Smooth muscle cell (in vitro differentiated cells): ENCODE results near the genes OR1D5, OR1D2, OR1G1, TRPV1 and NCBP3.

GRCh38 chr17:2384356-2385270 lies 16.2 kb downstream of the MNT start:
- RAMPAGE, long total RNA: no peak

DNA sequence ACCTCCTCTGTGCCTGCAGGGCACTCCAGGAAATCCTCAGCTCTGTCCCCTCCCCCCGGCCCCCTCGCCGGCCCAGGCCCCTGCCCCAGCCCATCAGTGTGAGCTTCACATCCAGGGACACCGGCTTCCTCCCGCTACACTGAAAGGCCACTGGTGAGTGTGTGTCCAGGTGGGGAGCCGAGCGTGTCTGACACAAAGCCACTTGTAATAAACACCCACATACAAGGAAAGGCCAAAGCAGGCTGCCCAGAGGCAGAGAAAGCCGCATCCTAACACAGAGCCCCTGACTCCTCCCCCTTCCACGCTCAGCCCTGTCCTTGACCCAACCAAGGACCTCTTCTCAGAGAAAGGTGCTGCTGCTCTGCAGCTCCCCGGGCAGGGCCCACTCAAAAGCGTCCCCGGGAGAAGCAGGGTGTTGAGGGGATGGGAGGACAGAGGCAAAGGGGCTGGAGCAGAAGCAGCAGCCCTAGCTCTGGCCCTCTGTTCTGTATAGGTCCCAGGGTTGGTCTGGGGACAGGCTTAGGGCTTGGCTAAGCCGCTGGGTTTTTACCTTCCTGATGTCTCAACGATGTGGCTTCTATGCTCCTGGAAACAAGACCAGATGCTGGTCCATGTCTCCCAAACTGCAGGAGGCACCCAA lies 15.5 kb downstream of the MNT start:
- RAMPAGE, long total RNA: no peak

- RAMPAGE, long total RNA: no peak
Measured at GRCh38 chr17:2392126-2393035, 8.5 kb downstream of the MNT start.

- RAMPAGE, long total RNA: no peak
Measured at GRCh38 chr17:2401459-2401847, 593 bp upstream of the MNT start.

DNA sequence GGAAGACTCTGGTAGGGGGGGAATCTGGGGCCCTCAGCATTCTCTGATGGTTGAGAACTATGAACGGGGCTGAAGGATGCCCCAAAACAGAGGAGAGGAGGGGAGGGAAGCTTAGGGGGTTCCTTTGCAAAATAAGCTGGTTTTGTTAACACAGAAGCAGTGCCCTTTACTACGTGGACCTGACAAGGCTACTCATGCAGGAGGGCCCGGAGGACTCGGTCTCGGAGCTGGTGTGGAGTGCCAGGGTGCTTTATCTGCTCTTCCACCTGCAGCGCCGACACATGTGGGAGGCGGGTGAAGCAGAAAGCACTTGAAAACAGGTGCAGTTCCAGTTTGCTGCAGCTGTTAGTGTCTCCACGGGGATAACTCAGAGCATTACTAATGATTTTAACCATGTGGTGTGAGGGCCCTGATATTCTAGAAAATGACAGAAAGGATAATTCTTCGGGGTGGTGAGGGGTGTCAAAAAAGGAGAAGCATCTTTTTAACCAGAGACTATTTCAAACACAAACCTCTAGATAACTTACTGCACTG lies 35.0 kb upstream of the MNT start:
- RAMPAGE, long total RNA: no peak

DNA sequence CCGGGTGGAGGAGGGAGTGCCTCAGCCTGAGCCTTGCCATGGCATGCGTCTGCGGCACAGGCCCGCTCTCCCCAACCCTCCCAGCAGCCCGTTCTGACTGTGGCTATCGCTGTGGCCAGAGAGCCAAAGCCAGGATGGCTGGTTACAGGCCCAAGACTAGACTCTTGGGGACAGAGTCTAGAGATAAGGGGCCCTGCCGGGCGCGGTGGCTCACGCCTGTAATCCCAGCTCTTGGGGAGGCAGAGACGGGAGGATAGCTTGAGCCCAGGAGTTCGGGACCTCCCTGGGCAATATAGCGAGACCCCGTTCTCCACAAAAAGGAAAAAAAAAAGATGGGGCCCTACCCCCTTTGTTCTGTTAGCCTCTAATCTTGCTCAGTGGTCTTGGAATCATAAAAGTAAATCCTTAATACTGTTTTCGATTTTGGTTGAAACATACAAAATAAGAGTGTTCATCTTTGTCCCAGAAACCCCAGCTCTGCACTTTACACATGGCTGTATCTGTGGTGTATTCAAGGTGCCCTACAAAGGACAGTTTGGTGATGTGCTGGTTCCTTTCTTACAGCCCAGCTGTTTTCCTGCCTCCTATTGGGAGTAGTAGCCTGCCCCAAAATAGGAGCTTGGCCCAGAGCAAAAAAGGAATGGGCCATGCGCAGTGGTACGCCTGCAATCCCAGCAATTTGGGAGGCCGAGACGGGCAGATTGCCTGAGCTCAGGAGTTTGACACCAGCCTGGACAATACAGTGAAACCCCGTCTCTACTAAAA lies 25.6 kb downstream of the CLUH start:
- RAMPAGE, long total RNA: no peak

- RAMPAGE, long total RNA: no peak
Measured at GRCh38 chr17:2697681-2698666, 13.6 kb downstream of the CLUH start.

GRCh38 chr17:2701179-2702168 lies 10.1 kb downstream of the CLUH start:
- RAMPAGE, long total RNA: no peak

- RAMPAGE, long total RNA: no peak
Measured at GRCh38 chr17:2855063-2855322, 58.8 kb downstream of the RAP1GAP2 start.

DNA sequence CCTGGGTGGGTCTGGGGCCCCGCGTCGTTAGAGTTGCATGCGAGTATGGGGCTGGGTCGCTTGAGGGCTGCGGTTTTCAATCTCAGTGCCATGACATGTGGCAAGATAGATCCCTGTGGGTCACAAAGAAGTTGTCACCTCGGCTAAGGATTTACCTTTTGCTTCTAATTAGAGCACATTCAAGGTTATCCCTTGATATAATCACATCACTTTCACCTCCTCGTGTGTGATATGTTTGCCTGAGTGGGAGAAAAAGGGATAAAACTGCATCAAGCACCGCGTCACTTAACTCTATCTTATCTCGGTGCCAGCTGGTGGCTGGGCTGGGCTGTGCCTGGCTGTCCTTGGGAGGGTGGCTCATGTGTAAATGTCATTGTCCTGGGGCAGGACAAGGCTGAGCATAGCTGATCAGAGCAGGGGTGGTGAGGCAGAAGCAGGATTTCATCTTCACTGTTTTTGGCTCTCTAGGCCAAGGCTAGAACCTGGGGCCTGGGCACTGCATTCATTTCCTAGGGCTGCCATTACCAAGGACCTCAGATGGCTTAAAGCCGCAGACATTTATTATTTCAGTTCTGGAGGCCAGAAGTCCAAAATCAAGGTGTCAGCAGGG lies 105.3 kb downstream of the RAP1GAP2 start:
- RAMPAGE, long total RNA: no peak

- RAMPAGE, long total RNA: no peak
Measured at GRCh38 chr17:2903480-2903941, 107.3 kb downstream of the RAP1GAP2 start.

- RAMPAGE, long total RNA: no peak
Measured at GRCh38 chr17:3007923-3008370, 55.5 kb downstream of the OR1D5 start.

GRCh38 chr17:3063507-3063977 lies at the start of gene OR1D5:
Gene OR1D5 (minus strand): TSS chr17:3063607.
- RAMPAGE, long total RNA: no peak

DNA sequence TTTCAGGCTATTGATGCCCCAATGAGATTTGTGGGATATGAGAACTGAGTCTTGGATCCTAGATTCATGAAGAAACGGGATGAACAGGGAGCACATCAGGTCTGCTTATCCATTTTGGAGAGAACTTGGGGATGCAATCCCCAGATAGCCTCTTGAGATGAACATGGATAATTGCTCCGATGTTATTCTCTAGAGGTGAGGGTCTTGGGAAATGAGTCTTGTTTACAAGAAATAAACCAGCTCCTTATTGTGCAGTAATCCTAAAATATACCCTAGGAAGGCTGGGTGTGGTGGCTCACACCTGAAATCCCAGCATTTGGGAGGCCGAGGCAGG lies at the start of gene OR1D2:
Gene OR1D2 (minus strand): TSS at position 116 of the 334 bp plus-strand sequence.
- RAMPAGE, long total RNA: no peak

- RAMPAGE, long total RNA: no peak
Measured at GRCh38 chr17:3127321-3127744, at the start of gene OR1G1. Gene OR1G1 (minus strand): TSS chr17:3127551.

GRCh38 chr17:3476433-3476722 lies 581 bp downstream of the ASPA start:
- RAMPAGE, long total RNA: no peak

GRCh38 chr17:3609252-3609475 lies at the start of gene TRPV1:
Gene TRPV1 (minus strand): TSS chr17:3609411.
- RAMPAGE, long total RNA: no peak

GRCh38 chr17:3609876-3610167 lies 611 bp upstream of the TRPV1 start:
- RAMPAGE, long total RNA: no peak

GRCh38 chr17:3693810-3694239 lies 2.1 kb downstream of the P2RX5 start:
- RAMPAGE, long total RNA: no peak

GRCh38 chr17:3845751-3846794 lies at the start of gene NCBP3:
Gene NCBP3 (minus strand): TSS chr17:3846246.
- RAMPAGE, long total RNA: start-site peak on the minus strand at chr17:3846229-3846263, 416 and 101 reads in 2 replicates